ENCODE measurements around a stretch of chr17.

- PRO-cap = no peak
Observed at GRCh38 chr17:81086757-81087824, 52.1 kb downstream of the BAIAP2 start.

DNA sequence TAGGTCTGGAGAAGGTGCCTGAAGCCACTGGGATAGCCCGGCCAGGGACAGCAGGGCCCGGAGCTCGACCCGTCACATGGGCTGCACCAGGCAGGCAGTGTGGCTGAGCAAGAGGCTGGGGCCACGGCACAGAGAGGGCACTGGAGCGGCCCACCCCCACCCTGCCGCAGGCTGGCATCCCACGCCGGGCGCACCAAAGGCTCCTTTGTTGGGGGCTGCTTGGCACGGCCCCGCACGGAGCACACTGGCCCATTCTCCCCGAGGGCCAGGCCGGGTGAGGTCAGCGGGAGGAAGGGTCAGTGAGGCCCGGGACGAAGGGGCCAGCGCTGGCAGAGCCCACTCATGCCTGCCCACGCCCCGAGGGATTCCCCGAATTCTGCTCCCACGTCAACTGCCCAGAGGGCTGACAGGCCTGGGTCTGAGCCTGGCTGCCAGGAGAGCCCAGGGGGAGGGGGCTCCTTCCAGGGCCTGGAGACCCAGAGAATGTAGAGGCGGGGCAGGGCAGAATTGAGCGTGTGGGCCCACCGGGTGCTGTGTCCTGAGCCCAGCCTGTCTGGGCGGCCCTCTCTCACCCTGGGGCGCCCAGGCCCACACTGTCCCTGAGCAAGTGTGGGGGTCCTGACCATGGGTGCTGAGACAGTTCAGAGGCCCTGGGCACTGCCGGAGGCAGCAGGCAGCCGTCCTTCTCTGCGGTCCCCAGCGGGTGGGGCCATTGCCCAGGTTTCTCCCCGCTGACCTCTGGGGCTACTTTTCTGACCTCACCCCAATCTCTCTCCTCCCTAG lies 36.3 kb upstream of the PVALEF start:
- PRO-cap = no peak

- PRO-cap = no peak
Observed at GRCh38 chr17:81160004-81160799, 5.1 kb upstream of the PVALEF start.

DNA sequence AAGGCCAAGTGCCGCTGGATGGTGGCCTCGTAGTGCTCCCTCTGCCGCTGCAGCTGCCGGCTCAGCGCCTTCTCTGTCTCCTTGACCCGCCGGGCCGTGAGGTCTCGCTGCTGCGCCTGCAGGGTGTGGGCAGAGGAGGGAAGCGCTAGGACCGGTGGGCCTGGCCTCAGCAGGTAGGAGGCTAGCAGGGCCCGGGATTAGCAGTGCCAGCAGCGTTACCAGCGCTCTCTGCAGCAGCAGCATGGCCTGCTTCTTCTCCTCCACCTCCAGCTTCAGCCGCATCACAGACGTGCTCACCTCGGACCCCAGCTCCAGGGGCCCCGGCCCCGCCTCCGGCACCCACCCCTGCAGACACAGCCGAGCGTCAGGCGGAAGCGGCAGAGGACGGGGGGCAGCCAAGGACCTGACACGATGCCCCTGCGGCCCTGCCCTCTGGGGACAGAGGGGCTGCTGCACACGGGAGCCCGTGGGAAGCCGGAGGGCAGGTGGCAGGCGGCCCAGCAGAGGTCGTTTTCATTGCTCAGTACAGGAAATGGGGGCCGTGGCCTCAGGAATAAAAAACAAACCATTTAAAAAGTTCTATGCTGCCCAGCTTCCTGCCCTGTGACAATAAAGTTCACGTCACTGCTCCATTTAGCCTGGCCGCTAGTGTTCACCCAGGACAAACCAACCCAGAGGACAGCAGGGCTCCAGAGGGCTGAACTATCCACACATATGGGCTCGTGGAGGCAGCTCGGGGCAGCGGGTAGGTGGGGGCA lies 25.9 kb downstream of the CEP131 start:
- PRO-cap = no peak

GRCh38 chr17:81299195-81299815 lies 4.2 kb upstream of the SLC38A10 start:
- PRO-cap = no peak

GRCh38 chr17:81323493-81324211 lies 28.5 kb upstream of the SLC38A10 start:
- PRO-cap = no peak

DNA sequence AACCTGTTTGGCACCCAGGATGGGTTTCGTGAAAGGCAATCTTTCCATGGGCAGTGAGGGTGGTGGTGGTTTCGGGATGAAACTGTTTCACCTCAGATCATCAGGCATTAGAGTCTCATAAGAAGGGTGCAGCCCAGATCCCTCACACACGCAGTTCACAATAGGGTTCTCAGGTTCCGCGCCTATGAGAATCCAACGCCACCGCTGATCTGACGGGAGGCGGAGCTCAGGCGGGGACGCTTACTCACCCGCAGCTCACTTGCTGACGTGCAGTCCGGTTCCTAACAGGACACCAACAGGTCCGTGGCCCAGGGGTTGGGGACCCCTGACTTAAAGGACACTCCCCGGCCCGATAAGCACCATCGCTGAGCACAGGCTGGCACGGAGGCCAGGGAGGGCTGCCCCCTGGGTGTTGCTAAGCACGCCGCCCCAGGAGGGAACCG lies 30.2 kb upstream of the BAHCC1 start:
- PRO-cap = no peak

DNA sequence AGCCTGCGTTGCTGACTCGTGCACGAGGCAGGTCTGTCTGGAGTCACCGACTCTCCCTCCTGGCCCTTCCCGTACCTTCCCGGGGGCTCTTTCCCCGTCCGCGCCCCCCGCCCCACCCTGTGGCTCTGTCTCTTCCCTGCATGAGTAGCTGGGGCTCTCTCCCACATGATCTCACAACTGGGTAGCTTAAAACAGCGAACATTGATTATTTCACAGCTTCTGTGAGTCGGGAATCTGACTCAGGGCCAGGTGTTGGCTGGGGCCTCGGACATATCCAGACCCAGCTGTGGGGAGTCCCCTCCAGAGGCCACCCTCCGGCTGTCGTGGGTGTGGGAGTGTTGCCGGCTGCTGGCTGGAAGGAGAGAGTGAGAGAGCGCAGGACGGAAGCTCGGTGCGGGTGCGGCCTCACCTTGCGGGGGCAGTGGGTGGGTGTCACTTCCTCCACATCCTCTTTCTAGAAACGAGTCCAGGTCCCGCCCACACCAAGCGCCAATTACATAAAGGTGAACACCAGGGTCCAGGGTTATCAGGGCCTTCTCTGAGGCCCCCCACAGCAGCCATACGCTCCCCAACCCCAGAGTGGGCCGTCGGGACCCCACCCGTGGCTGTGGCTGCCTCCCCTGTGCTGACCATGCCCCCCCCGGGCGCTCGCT lies 17.4 kb downstream of the BAHCC1 start:
- PRO-cap = no peak

DNA sequence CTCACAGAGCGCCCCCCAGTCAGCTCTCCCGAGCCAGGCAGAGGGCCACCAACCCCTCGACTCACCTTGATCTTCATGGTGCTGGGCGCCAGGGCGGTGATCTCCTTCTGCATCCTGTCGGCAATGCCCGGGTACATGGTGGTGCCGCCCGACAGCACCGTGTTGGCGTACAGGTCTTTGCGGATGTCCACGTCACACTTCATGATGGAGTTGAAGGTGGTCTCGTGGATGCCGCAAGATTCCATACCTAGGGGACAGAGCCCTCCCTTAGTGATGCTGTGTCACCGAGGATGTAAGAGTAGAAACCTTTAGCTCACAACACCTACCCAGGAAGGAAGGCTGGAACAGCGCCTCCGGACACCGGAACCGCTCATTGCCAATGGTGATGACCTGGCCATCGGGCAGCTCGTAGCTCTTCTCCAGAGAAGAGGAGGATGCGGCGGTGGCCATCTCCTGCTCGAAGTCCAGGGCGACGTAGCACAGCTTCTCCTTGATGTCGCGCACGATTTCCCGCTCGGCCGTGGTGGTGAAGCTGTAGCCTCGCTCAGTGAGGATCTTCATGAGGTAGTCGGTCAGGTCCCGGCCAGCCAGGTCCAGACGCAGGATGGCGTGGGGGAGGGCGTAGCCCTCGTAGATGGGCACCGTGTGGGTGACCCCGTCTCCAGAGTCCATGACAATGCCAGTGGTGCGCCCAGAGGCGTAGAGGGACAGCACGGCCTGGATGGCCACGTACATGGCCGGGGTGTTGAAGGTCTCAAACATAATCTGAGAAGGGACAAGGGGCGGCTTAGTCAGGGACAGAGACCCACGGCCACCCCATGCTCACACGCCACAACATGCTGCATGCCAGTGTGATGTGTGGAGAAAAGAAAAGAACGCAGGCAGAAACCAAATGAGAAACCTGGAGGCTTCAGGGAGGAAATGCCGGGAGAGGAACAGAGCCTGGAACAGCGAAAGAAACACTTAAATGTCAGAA lies 1.4 kb downstream of the ACTG1 start:
- PRO-cap = no peak

GRCh38 chr17:81511838-81512402 lies 679 bp downstream of the ACTG1 start:
- PRO-cap = no peak

GRCh38 chr17:81518461-81519253 lies 6.1 kb upstream of the ACTG1 start:
- PRO-cap = bidirectional peak, plus-strand start at chr17:81518762, minus-strand start at chr17:81518774

DNA sequence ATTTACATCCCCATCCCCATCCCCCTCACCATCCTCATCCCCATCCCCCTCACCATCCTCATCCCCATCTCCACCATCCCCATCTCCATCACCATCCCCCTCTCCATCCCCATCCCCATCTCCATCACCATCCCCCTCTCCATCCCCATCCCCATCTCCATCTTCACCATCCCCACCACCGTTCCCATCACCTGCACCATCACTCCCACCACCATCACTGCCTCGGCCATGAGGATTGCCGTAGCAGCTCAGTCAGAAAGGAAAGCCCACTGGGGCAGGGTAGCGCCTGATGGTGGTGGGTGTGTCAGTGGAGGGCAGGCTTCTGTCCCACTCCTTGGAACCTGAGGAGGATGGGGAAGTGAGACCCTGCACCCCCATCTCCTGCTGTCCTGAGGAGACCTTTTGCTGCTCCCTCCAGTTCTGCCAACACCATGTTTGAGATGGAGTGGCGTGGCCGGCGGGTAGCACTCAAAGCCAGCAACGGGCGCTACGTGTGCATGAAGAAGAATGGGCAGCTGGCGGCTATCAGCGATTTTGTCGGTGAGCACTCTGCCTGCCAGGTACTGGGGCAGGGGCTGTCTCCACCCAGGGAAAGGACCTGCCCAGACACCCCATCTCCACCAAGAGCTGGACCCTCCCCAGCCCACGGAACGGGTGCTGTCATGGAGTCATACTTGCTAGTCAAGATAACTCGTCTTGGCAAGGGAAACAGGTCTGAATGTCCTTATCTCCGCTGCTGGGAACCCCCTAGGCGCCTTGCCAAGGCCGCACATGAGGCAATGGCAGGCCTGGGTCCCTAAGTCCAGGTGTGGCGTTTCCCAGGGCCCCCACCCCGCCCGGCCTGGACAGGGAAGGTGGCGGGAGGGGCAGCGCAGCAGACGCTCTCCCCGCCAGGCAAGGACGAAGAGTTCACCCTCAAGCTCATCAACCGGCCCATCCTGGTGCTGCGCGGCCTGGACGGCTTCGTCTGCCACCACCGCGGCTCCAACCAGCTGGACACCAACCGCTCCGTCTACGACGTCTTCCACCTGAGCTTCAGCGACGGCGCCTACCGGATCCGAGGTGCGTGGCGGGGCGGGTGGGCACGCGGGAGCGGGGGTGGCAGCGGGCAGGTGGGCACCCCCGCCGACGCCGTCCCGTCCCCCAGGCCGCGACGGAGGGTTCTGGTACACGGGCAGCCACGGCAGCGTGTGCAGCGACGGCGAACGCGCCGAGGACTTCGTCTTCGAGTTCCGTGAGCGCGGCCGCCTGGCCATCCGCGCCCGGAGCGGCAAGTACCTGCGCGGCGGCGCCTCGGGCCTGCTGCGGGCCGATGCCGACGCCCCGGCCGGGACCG lies 8.0 kb downstream of the FSCN2 start:
- PRO-cap = no peak

- PRO-cap = no peak
Observed at GRCh38 chr17:81546897-81547717, 5.0 kb downstream of the FAAP100 start.

- PRO-cap = unidirectional peak, minus-strand start at chr17:81552891; bidirectional peak, plus-strand start at chr17:81553287, minus-strand start at chr17:81553133
Observed at GRCh38 chr17:81552803-81553209, 653 bp upstream of the FAAP100 start.

DNA sequence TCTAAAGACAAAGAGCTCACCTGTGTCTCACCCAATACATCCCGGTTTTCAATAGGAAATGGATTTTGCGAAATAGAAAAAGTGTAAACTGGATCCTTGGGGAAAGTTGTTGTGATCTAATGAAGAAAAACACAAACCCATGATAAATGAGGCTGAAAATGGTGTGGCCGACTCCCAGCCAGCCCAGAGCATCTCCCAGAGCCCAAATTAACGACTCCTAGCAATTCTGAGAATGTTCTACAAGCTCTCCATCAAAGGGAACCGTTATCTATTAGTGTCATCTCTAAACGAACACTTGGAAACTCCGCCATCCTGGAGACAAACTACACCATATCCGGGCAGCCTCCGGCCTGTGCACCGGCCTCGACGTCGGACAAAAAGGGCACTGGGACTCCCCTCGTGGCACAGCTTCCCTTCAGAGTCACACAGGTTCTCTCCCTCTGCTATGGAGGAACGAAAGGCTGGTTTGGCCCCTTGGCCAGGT lies 16.9 kb upstream of the FAAP100 start:
- PRO-cap = no peak

DNA sequence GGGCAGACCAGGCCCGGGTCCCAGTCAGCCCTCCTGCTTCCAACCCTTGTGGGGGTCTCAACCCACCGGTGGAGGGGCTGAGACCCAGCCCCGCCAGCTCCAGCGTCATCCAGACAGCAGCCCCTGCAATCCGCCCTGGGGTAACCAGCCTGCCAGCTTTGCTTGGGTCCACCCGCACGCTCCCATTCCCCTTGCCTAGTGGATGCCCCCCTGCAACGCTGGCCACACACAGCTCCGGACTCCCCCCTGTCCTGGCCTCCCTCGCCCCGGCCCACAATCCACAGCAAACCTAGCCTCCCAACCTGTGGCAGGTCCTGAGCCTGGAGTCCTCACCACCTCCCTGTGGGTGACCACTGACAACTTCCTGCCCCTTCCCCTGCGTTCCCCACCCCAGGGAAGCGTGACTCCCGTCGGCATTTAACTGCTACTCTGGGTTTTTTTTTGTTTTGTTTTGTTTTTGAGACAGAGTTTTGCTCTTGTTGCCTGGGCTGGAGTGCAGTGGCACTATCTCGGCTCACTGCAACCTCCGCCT lies 2.9 kb downstream of the PDE6G start:
- PRO-cap = no peak

- PRO-cap = no peak
Observed at GRCh38 chr17:81682558-81683025, 1.0 kb downstream of the ARL16 start.

DNA sequence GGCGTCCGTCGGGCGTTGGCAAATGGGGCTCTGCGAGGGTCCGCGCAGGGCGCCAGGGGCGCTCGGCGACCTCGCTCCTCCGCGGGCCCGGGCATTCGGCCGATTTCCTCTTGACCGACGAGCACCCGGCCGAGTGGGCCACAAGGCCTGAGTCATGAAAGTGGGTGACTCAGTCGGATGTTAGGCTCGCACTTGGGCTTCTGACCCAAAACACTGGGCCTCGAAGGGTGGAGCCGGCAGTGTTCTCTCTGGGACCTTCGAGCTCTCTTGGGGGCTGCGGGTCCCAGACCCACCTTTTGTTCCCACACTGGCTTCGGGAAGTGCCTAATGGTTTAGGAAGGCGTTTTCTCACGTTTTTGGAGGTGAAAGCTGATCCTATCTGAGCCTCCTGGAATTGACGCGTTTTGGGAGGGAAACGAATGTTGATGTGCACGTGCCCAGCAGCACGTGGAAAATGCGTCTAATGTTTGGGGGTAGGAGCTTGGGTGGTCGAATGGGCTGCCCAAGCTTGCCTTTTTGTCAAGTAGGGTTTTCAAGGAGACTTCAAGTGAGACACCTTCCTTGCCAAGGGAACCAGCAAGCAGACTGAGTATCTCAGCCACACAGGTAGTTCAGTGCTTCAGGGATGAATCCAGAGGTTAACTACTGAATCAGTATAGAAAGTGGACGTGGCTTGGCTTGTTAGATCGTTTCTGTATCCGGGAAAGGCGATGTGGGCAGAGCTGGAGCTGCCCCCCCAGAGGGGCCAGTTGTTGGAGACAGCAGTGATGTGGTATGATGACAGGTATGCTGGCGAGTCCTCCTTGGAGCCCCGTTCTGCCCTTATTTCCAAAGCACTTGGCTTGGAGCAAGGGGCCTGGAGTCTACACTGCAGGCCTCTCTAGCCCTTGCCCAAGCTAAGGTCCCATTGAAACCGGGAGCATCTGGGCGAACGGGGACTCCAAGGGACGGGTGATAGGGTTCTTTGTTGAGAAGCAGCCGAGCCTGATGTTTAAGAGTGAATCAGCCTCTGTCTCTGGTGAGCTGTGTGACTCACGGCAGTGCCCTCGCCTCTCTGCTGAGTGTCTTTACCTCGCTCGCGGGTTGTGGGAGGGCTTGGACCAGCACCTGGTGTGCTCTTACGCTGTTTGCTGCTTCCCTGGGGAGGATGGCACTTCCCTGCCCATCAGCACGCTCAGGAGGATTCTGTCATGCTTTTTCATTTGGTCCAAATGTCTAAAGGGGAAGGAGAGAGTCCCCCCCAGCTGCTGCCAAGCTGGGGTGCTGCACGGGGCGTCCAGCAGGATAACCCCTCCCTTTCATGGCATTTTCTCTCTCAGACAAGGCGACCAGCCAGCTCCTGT lies 946 bp downstream of the HGS start:
- PRO-cap = no peak

DNA sequence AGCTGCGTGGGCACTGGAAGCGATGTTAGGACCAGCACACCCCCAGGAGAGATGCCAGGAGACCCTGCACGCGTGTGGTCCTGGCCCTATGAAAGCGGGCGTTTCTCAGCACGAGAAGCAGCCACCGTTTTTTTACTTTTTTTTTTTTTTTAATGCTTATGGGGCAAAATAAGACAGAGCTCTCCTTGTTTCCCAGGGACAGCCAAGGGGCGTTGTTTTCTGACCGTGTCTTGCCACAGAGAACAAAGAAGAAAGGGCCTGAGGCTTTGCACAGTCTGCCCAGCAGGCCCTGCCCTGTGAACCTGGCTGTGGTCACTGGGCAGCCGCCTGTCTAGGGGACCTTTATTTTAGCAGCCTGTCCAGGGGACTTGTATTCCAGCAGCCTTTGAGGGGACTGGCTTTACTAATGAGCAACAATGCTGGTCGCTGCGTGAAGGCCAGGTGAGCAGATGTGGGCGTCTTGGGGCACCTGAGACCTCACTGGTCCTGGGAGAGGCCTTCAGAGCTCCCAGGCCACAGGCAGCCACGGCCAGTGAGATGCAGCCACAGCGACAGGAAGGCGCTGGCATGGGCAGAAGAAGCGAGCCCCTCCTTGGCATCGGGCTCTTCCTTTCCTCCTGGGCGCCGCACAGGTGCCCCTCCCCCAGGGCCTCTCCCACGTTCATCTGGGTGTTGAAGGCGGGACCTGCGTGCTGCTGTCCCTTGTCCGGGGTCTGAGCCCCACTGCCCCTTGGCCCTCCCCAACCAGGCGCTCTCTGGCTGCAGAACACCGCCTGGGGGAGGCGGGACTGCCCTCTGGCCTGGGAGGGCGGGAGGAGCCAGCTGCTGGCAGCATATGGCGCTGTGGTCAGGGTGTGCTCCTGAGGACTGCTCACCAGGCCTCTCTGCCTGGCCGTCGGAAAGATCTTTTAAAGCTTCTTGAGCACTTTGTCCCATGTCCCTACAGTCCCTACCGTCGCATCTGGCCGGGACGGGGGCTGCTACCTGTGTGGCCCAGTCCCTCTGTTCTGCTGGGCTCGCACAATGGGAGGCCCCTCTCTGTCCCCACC lies 1.3 kb downstream of the SLC25A10 start:
- PRO-cap = no peak

- PRO-cap = no peak
Observed at GRCh38 chr17:81804271-81804569, 270 bp downstream of the GCGR start.